AG04450 (cell line): ENCODE measurements around a stretch of chr16.

- CAGE, long polyA plus RNA: no peak
- RRBS: no CpG with 5 or more reads among the region's 10 CpGs
Measured at GRCh38 chr16:3125430-3126321, 9.2 kb upstream of the ZNF213 start.

DNA sequence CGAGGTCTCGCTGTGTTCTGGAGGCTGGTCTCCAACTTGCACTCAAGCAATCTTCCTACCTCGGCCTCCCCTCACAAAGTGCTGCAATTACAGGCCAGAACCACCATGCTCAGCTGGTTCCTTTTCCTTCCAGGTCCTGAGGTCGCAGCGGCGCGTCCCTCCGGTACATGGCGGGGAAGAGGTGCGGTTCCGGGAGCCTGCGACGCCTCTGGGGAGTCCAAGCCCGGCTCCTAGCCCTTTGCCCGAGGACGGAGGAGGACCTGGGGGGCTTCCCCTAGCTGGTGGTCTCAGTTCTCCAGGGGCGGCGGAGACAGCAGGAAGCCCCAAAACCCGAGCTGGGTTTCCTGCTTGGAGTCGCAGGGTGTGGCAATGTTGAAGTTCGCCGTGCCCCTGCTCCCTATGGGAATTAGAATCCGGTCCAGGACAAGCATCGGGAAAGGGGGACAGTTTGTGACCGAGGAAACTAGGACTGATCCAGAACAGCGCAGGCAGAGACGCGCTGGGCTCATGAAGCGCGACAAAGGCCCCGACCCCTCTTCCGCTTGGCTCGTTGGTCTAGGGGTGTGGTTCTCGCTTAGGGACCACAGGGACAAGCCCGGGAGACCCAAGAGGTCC lies 25.1 kb downstream of the ZNF213 start:
- CAGE, long polyA plus RNA: no peak
- RRBS: no CpG with 5 or more reads among the region's 35 CpGs

DNA sequence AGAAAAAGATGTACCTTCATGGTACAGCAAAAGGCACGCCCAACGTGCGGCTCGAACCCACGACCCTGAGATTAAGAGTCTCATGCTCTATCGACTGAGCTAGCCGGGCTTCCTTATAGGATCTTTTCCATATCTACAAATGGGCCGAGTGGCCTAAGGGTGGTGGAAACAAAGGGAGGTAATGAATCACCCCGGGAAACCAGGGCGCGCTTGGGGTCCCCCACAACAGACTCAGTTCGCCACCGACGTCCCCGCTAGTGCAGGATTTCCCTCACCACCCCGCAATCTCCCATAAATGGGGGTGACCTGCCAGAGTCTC lies 45.6 kb downstream of the ZNF213 start:
- CAGE, long polyA plus RNA: no peak
- RRBS: 6% methylated on average over 2 of the region's 16 CpGs

DNA sequence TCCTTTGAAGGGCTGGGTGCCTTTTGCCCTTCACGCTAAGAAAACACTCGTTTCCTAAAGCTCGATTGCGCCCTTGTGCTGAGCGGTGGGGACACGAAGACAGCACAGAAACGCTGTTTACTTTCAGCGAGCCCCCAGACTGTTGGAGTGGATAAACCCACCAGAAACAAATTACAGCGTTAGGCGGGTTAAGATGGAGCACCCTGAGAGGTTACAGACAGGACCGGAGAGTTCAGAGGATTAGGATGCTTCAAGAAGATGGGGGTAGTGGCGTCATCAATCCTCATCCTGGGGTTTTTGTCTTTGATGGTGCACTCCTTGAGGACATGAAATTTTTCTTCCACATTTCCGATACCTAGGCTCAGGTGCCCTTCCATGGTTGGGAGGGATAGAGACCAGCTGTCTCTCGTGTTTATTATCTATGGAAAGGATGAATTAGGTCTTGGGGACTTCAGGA lies 9.7 kb downstream of the OR2C1 start:
- CAGE, long polyA plus RNA: no peak
- RRBS: no CpG with 5 or more reads among the region's 14 CpGs

GRCh38 chr16:3450757-3451464 lies 7.4 kb downstream of the NAA60 start:
- CAGE, long polyA plus RNA: no peak
- RRBS: no CpG with 5 or more reads among the region's 3 CpGs

GRCh38 chr16:3496297-3496955 lies 1.1 kb upstream of the C16orf90 start:
- CAGE, long polyA plus RNA: no peak
- RRBS: no CpG with 5 or more reads among the region's 39 CpGs

DNA sequence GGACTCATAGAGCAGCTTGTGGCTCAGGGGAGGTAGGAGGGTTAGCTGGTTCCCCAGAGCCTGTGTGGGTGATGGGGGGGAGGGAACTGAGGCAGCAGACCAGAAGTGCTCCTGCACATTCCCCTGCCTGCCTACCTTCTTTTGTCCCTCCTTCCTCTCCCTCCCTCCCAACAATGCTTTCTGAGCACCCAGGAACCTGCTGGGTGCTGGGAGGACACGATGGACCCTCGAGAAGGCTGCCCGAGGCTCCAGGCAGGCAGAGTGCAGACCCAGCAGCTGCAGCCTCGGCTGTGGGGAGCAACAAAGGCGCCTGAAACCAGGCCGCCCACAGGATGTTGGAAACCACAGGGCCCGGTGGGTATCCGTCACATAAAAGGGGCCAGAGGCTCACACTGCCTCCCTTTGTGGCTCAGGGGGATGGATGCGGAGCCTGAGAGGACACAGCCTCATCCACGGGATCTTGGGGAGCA lies 1.5 kb upstream of the NLRC3 start:
- CAGE, long polyA plus RNA: no peak
- RRBS: no CpG with 5 or more reads among the region's 10 CpGs

DNA sequence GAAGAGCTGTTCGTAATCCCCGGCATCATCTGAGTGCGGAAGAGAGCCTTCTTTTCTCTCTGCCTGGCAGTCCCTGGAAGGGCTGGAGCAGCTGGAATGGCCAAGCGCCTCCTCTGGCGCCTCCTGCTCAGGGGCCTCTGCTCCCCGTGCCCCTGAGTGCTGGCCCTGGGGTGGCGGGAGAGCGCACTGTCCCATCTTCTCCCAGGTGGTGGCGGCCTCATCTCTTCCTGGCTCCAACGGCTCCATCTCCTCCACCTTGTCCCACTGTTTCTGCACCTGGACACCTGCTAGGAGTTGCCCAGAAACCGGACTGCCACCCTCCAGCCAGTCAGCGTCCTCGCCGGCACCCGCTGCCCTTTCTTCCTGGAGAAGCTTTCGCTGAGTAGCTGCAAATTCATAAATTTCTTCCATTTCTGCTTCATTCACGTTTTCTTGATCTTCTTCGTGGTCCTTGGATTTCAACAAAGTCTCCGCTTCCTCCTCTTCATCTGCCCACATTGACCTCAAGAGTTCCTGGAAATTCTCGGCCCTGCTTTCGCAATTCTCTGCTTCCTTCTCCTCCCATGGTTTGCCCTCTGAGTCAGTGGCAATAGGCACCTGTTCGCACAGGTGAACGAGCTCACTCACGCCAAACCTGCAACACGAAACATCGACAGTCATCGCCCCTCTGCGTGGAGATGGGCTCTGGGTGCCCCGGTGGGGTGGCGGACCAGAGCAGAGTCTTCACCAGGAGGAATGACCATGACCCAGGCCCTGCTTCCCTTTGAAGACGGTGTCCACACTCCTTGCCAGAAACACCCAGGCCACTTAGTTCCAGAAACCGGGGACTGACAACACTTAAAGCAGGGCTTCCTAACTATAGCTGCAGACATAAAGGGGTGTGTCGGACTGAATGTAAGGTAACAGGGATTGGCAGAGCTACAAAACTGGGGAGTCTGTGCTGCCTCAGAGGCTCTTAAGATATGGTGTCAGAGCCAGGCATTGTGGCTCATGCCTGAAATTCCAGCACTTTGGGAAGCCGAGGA lies 13.8 kb upstream of the NLRC3 start:
- CAGE, long polyA plus RNA: no peak
- RRBS: no CpG with 5 or more reads among the region's 34 CpGs

DNA sequence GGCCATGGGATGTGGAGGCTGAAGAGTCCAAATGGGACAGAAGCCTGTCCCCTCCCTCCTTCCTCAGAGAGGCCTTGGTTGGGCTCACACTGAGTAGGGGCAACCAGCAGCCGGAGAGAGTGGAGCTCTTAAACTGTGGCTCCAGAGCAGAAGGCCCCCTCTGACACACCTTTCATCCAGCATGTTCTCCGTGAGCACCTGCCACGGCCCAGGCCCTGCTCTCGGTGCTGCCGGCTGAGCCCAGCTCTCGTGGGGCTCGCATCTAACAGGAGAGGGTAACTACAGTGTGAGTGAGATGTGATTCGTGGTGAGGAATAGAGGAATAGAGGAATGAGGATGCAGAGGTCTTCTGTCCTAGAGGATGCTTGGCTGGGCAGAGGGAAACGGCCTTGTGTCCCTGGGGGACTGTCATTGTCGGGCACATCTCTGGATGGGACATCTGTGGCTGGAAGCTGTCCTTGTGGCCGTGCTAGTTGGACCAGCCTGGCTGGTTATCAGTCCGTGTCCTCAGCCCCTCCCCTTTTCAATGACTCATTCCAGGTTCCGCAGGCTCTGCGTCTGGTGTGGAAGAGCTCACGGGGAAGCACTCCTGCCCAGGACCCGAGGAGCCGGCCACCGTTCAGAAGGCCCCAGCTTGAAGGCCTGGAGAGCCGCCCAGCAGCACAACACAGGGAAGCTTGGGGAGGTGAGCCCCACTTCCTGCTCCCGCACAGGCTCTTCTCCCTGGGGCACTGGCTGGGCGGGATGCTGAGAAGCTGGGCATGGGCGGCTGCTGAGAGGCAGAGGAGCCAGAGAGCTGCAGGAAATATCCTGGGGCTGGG lies 11.9 kb upstream of the DNASE1 start:
- CAGE, long polyA plus RNA: no peak
- RRBS: no CpG with 5 or more reads among the region's 22 CpGs

GRCh38 chr16:3712747-3714049 lies 4.1 kb downstream of the TRAP1 start:
- CAGE, long polyA plus RNA: no peak
- RRBS: no CpG with 5 or more reads among the region's 34 CpGs

DNA sequence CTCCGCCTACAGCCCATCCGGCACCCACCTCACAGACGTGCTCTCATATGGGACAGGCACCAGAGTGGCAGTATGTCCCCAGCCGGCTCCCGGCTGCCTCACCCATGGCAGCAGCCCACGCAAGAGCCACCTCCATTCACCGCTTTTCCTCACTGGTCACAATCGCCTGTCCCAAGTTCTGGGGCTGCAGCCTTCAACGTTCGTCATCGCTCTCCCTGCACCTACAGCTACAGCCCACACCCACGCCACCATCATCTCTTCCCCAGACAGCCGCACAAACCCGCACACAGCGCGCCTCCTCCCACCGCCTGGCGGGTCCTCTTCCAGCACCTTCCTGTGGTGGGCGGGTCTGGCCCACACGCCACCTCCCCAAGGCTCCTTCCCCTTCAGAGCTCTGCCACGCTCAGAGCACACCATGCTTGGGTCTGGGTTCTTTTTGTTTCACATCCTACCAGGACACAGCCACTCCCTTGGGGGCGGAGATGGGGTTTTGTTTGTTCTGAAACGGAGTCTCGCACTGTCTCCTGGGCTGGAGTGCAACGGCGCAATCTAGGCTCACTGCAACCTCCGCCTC lies 17.6 kb upstream of the TRAP1 start:
- CAGE, long polyA plus RNA: no peak
- RRBS: 76% methylated on average over 3 of the region's 27 CpGs

DNA sequence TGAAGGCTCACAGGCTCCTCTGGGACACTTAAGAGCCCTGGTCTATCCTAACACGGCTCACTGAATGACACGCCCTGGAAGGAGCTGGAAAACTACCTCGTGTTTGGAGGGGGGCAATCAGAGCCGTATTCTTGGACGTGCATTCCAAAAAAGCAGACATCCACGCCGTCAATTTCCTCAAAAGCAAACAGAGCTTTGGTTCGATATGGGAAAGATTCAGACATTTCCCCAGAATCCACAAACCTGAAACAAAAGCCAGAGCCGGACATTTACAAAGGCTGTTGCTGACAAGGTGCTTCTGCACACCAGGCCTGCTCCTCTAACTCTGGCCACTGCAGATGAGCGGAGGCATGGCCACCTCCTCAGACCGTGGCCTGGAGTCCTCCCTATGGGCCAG lies 22.2 kb upstream of the TRAP1 start:
- CAGE, long polyA plus RNA: no peak
- RRBS: no CpG with 5 or more reads among the region's 11 CpGs

DNA sequence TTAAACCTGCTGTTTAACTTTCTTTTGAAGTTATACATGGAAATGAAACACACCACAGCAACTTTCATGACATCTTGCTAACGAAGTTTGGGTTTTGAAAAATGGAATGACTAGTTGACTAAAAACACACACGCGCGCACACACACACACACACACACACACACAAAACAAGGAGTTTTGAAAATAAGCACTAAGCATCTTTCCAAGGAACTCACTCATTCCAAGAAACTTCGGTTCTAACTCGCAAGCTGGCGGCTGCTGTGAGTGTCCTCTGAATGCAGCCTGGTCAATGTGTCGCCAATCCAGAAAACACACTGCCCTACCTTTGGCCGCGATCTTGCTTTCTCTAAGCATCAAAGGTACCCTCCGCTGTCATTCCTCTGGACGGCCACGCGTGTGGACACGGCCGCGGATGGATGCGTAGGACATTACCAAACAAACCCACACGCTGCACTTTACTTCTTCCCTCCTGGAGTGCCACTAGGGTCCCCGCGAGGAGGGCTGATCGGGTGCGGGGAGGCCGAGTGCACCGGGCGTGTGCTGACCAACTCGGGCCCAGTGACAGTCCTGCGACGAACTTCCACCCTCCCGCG lies 1.3 kb downstream of the CREBBP start:
- CAGE, long polyA plus RNA: no peak
- RRBS: 7% methylated on average over 3 of the region's 31 CpGs

GRCh38 chr16:3880786-3881107 lies 234 bp upstream of the CREBBP start:
- CAGE, long polyA plus RNA: no peak
- RRBS: 2% methylated on average over 37 of the region's 46 CpGs

DNA sequence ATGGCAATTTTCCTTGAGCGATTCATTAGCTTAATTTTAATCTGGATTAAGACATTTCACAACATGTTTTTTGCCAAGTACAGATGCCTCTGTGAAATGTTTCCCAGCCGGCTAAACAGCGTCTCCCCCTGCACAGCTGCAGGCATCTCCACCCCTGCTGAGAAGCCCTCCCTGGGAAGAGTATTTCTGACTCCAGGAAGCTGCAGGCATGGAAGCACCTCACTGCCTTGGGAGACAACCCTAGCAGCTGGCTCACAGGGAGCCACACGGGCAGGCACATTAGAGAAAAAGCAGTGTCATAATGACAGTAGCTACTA lies 117.3 kb downstream of the ADCY9 start:
- CAGE, long polyA plus RNA: no peak
- RRBS: no CpG with 5 or more reads among the region's 4 CpGs

- CAGE, long polyA plus RNA: no peak
- RRBS: no CpG with 5 or more reads among the region's 12 CpGs
Measured at GRCh38 chr16:4080970-4081463, 35.2 kb downstream of the ADCY9 start.

- CAGE, long polyA plus RNA: no peak
- RRBS: no CpG with 5 or more reads among the region's 2 CpGs
Measured at GRCh38 chr16:4093804-4094127, 22.5 kb downstream of the ADCY9 start.

DNA sequence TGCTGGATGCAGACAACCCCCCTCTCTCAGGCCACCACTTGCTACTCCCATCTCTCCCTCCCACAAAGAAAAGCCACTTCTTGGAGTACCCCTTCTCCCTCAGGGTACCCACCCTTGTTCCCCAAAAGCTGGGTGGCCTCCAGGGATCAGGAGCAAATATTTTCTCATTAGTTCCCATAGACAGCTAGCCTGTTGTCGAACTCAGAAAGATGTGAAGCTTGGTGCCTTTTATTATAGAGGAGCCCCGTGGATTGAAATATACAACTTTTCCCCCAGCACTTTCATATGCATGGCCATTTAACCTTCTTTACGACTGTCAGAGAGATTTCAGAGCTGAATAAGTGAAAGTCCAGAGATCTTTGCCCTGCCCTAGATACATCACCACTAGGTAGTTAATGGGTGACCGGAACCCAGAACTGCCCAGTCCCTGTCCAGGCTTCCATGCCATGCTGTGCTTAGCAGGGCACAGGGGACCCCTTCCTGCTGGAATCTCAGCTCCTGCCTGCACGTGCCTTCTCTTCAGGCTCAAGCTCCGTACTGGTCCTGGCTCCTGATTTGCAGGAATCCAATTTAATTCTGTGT lies 32.3 kb downstream of the SRL start:
- CAGE, long polyA plus RNA: no peak
- RRBS: no CpG with 5 or more reads among the region's 6 CpGs

- CAGE, long polyA plus RNA: no peak
- RRBS: no CpG with 5 or more reads among the region's 19 CpGs
Measured at GRCh38 chr16:4217363-4218131, 24.3 kb downstream of the SRL start.

GRCh38 chr16:4232785-4233895 lies 8.7 kb downstream of the SRL start:
- CAGE, long polyA plus RNA: no peak
- RRBS: 37% methylated on average over 3 of the region's 16 CpGs